ENCODE data around the genes SLC6A12 and SLC6A13.

DNA sequence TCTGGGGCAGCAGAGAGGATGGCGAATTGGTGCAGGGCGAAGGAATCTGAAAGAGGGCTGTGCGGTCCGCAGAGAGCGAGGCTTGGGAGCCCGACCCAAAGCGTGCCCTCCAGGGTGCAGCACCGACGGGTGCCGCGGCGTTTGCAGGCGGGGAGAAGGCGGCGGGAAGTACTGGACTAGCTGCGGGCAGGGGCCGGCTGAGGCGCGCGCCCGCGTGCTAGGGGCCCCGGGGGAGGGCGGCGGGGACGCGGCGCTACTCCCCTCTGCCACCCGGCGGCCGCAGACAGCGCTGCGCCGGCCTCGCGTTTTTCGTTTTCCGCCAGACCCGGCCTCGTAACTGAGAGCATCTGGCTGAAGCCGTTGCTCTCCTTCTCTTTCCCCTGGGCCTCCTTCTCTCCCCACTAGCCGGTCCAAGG, 24.9 kb downstream of the SLC6A12 start:
- PRO-cap: no peak

- PRO-cap: no peak
These were observed at the start of gene SLC6A12 for GRCh38 chr12:213937-214494. Gene SLC6A12 (minus strand): TSS chr12:214157.

GRCh38 chr12:262570-263191, at the start of gene SLC6A13:
Gene SLC6A13 (minus strand): TSS chr12:262836.
- PRO-cap: no peak

DNA sequence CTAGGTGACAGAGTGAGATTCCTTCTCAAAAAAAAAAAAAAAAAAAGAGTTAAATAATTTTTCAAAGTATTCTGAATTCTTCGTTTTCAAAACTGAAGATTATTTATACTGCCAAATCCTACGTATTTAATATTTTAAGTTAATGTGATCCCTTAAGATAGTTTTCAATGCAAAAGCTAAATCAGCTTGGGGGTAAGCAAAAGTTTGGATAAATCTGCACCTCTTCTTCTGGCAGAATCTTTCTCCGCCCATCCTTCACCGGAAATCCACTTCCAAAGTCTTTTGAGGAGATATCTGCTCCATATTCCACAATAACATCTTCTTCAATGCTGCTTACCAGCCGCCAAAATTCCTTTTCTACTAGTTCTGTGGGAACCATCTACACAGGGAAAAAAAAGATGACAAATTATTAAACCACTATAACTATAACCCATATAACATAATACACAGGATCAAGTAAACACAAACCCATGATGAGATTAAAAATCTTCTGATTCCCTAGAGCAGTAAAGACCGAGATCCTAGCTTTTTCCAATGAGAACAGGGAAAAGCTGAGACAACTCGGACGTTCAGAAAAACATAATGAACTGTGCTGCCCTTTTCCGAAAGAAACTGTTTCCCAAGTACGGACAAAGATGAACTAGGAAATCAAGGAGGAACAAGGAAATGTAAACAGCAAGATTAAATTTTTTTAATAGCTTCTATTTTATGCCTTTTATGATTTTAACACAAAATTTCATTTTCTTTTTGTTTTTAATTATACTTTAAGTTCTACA, 38.5 kb downstream of the KDM5A start:
- PRO-cap: no peak

DNA sequence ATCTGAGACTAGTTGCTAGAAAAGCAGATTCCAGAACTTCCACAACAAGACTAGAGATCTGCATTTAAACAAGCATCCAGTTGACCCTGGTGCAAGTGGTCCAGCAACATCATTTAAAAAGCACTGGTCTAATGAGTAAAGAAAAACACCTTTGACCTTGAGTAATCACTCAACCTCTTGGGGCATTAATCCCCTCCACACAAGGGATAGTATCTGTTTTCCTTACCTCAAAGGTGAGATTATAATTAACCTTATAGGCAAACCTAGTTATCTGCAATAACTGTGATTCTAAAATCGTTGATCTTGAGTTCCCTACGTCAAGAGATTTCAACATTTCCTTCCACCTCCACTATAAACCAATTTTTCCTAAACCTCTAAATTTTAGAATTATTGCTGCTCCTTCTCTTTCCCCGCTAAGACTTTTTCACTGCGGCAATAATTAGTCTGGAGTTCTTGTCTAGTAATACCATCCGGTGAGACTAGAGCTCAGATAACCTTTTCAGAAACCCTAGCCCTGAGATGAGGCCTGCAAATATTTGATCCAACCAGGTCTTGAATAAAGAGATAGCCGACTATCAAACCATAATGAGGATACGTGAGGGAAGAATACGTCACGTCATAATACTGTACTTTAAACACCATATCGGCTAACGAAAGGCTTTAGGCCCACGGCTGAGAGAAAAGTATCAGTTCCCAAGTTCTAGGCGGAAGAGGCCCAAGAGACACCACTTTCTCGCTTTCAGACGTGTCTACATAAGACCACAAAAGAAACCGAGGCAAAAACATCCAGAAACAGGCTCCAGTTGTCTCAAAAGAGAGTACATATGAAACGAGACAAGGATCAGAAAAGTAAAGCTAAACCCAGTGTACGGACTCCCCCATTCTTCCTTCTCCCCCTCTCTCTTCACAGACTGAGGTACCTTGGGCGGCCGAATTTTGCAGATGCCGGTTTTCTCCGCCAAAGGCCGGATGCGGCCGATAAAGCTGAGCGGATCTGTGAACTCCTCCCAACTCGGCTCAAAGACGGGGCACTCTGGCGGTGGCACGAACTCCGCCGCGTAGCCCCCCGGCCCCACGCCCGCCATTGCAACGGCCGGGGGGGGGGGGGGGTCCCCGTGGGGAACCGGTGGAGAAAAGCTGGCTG, 741 bp downstream of the KDM5A start:
- PRO-cap: bidirectional peak, plus-strand start at position 1,010 of the sequence, minus-strand start at position 1,035 of the sequence

DNA sequence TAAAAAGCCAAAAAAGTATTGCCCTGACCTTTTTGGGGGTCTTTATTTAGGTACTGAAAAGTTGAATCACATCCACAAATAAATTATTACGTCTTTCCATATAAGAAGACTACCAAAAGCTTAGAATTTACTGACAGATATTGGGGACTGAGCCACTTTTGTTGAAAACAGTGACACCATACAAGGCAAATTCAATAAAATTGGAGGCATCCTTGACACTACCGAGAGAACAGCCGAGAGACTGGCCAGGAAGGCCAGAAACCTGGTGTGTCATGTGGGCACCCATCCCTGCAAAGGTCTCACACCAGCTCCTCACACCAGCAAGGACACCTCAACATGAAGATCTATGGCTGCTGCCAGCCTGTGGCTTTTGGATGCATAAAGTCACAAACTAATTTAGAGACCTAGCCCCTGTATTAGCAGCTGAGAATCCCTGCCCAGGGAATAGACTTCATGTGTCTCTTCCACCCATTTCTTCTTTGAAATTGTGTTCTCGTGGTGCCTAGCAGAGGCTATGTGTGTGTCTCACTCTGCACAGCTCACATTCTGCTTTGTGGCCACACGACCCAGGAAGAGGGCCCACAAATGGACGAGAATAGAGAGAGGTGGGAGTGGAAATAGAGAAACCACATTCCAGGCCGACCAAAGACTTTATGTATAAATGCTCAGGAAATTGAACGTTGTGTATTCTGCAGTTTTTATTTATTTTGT, 8.7 kb downstream of the B4GALNT3 start:
- PRO-cap: no peak

DNA sequence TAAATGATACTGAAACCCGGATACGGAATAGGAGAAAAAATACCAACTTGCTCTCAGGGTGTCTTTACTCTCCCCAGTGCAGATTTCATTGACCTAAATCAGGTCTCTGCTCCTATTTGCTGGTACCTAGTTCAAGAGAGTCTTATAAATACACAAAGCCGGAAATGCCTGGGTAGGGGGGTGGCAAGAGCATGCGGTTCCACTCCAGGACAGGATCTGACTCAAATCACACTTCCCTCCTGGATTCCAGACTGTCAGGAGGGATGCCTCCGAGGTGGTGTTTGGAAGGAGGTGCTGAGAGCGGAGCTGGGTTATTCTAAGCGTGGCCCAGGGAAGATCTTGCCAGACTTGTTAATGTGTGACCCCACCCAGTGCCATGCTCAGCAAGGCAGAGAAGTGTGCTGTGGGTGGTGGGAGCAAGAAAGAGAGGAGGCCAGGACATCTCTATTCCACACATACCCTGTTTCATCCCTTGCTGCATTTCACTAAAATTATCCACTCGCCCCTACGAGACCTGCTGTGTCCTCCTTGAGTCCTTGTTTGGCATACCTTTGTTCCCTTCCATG, 49.8 kb downstream of the B4GALNT3 start:
- PRO-cap: no peak

DNA sequence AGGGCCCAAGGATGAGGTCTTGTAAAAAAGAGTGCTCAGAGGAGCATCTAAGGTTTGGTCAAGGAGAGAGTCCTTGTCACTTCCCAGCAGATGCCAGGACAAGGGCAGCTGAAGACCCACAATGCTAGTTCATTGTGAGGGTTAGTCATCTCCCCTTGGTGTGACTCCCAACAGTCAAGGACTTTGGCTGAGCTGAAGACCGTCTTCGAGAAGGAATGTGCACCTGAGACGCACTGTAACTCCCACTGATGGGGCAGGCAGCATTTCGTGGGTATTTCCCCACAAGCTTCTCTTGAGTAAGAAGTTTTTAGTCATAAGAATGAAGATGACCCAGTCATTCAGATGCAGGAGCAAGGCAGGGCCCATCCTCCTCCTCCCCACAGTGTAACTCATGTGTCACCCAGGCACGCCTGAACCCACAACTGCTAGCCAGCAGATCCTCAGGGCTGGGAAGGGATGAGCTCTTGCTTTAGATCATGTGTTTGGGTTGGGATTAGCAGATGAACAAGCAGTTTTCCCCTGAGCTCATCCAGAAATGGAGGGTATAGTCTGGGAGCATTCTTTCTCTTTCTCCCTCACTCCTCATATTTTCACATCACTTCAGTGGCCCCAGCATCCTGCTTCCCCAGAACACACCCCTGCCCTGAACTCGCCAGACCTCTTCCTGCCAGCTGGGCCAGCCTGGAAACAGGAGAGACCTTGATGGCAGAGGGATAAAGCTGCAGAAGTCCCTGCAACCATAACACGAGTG, 73.2 kb downstream of the B4GALNT3 start:
- PRO-cap: no peak

GRCh38 chr12:537519-538318, 78.0 kb downstream of the B4GALNT3 start:
- PRO-cap: no peak

GRCh38 chr12:562802-563974, 100.1 kb downstream of the NINJ2 start:
- PRO-cap: no peak

- PRO-cap: unidirectional peak, plus-strand start at chr12:583551
These were observed 79.7 kb downstream of the NINJ2 start for GRCh38 chr12:583230-584188.

DNA sequence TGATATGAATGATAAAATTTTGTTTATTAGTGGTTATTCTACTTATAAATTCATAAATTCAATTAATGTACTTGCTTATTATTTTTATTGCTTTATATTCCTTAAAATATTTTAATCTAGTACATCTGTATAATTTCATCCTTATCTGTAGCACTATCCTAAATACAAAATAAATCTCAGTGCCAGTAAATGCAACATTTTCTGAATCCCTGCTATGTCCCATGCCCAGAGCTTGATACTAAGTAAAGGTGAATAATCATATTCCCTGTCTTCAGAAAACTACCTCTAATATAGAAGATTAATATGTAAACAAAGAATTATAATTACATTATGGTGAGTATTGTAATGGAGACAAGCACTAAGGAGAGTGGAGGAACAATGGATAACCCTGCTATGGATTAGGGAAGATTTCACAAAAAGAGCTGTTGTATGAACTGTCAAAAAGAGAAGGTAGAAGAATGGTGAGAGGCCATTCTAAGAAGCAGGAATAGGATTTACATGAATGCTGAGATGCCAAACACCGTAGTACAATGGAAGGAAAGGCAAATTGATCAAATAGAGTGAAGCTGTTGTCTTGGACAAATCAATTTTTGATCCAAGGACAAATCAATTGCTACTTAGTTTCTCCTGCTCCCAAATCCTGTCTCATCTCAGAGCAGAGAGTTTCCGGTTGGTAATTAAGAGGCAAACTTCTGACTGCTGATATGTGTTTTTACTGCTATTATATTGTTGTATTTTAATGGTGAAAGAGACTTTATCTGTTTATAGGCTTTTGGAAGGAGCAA, 81.5 kb downstream of the WNK1 start:
- PRO-cap: no peak

DNA sequence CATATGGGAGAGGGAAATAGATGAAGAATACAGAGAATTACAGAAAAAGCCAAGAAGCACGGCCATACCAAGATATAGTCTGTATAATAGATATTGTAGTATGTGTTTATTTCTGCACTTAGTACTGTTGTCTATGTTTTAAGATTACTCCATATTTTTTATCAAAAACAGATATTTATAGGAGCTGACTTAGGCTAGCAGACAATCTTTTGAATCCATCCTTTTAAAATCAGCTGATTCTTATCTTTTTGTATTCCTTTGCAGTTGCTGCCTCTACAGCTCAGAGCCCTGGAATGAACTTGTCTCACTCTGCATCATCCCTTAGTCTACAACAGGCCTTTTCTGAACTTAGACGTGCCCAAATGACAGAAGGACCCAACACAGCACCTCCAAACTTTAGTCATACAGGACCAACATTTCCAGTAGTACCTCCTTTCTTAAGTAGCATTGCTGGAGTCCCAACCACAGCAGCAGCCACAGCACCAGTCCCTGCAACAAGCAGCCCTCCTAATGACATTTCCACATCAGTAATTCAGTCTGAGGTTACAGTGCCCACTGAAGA, 65.0 kb downstream of the RAD52 start:
- PRO-cap: no peak

- PRO-cap: no peak
These were observed 33.3 kb downstream of the RAD52 start for GRCh38 chr12:915893-916890.

- PRO-cap: unidirectional peak, plus-strand start at chr12:989956
These were observed 1.3 kb upstream of the ERC1 start for GRCh38 chr12:989662-990204.

- PRO-cap: no peak
These were observed 89.5 kb downstream of the ERC1 start for GRCh38 chr12:1080618-1080839.

DNA sequence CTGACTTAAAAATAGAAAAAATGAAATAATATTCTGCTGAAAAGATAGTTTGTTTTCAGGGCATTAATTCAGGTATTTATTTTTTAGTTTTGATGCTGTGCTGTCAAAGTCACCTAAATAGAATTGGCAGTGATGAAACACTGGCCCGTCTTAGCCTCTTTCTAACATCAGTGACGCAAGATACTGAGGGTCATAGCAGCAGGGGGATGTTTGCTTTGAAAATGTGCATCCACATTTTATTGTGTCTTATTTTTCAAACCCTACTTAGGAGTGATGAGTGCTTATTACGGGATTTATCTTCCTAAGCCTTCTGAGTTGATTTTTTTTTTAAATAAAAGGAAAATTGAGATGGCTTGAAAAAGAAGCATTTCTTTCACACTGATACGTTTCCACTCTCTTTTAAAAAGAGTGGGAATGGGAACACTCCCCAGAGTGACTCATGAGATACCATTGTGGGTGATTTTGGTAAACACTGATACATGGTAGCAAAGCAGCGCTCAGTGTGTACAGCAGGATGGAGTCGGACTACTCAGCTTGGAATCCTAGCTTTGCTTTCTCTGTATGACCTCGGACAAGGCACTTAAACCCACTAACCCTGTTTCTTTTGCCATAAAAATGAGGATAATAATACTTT, 290.8 kb downstream of the ERC1 start:
- PRO-cap: no peak

- PRO-cap: no peak
These were observed 239.9 kb downstream of the FBXL14 start for GRCh38 chr12:1354501-1354768.

DNA sequence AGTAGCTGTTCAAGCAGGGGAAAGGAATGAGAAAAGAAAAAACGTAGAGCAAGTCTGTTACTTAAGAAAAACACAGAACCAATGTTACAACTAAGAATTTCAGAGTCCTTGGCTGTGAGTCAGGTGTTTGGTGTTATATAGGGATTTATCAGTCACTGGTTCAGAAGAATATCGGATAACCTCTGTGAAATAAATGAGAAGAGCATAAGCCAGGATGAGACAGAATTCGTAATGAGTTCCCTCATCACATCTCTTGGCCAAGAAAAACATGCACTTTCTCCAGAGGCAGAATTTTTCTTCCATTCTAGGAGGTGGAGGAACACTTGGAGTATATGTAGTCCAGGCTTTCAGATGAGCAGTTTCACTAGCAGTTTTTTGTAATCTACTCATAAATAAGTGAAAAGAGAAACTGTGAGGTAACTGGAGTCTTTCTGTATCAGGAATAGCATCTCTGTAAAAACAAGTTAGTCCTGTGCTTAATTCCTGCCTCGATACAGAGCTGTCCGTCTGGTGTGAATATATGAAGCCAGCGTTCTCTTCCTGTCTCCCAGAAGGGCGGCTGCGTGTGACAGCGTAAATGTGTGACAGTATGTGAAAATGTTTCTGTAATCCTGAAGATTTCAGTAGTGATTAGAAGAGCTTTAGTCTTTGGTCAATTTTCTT, 150.4 kb downstream of the FBXL14 start:
- PRO-cap: no peak

- PRO-cap: no peak
These were observed 14.3 kb upstream of the FBXL14 start for GRCh38 chr12:1608604-1609150.